Frontal cortex (tissue), 2 donors: ENCODE measurements around a stretch of chr3.

- RAMPAGE, long total RNA: no peak
Measured at GRCh38 chr3:177284369-177284844, 87.1 kb upstream of the TBL1XR1 start.

GRCh38 chr3:177299754-177300712 lies 102.8 kb upstream of the TBL1XR1 start:
- RAMPAGE, long total RNA: no peak

DNA sequence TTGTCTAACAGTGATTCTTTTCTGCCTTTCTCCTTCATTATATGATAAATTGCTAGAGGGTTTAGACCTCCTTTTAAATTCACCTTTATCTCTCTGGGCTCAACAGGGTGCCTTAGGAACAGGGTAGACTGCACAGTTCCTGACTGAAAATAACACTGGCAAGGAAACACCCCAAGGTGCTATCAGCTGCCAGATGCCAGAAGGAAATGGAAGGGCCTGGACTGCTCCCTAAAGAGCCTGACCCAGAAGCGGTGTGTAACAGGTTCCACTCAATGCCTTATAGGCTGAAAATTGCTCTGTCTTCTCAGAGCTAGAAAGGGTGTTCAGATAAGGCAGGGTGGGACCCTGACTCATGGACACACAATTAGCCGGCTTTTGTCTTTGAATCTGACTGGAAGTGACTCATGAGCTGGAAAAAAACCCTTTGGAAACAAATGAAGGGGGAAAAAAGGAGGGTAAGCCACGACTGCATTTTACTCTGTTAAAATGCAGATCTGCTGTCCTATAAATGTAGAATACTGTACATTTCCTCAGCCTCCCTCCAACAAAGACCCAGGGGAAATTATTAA lies 160.1 kb upstream of the TBL1XR1 start:
- RAMPAGE, long total RNA: no peak

GRCh38 chr3:177358980-177359392 lies 161.7 kb upstream of the TBL1XR1 start:
- RAMPAGE, long total RNA: no peak

GRCh38 chr3:177423366-177423898 lies 226.2 kb upstream of the TBL1XR1 start:
- RAMPAGE, long total RNA: no peak

DNA sequence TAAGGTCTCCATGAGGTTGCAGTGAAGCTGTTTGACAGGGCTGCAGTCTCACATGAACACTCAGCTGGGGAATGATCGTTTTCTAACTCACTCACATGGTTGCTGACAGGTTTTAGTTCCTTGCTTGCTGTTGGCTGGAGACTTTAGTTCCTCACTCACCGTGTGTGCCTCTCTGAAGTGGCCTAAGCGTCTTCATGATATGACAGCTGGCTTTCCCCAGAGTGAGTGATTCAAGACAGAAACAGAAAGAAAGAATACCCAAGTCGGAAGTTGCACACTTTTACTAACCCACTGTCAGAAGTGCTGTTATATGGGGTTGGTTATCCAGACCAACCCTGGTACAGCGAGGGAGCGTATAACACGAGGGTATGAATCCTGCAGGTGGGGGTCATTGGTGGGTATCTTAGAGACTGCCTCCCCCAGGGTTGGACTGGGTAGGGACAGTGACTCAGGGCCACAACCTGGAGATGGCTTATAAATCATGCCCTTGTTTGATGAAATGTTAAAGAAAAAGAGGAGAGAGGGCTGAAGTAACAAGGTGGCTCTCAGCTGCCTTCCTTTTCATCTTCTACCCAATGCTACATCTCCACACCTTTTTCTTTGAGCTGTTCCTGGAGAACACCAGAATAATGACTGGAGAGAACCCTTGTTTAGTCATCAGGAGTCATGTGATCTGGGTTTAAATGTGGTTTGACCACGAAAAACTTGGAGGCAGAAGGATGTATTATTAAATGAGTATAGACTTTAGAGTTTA lies 230.0 kb upstream of the TBL1XR1 start:
- RAMPAGE, long total RNA: no peak

GRCh38 chr3:177441637-177442228 lies 244.5 kb upstream of the TBL1XR1 start:
- RAMPAGE, long total RNA: no peak

DNA sequence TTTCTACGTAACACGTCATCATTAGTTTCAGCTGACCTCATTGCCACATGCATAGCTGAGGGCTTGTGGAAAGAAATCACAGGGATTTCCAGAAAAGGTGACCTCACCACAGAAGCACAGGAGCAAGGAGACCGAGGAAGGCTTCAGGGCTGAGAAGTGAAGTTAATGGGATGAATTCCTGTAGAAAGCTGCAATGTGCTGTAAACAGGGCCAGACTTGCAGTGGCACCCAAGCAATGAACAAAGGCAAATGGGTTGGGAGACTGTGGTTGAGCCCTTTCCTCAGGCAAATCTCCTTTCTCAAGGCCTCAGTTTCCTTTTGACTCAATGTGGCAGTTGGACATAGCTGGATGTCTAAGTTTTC lies 252.1 kb upstream of the TBL1XR1 start:
- RAMPAGE, long total RNA: no peak

- RAMPAGE, long total RNA: no peak
Measured at GRCh38 chr3:177816479-177817361, 619.4 kb upstream of the TBL1XR1 start.

GRCh38 chr3:178707808-178708119 lies 171.5 kb downstream of the KCNMB2 start:
- RAMPAGE, long total RNA: no peak

DNA sequence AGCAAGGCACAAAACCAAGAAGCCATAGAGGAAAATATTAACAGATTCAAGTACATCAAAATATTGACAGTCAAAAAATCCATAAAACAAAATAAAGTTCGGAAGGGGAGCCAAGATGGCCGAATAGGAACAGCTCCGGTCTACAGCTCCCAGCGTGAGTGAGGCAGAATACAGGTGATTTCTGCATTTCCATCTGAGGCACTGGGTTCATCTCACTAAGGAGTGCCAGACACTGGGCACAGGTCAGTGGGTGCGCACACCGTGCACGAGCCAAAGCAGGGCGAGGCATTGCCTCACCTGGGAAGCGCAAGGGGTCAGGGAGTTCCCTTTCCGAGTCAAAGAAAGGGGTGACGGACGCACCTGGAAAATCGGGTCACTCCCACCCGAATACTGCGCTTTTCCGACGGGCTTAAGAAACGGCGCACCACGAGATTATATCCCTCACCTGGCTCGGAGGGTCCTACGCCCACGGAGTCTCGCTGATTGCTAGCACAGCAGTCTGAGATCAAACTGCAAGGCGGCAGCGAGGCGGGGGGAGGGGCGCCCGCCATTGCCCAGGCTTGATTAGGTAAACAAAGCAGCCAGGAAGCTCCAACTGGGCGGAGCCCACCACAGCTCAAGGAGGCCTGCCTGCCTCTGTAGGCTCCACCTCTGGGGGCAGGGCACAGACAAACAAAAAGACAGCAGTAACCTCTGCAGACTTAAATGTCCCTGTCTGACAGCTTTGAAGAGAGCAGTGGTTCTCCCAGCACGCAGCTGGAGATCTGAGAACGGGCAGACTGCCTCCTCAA lies 211.6 kb downstream of the ZMAT3 start:
- RAMPAGE, long total RNA: no peak

GRCh38 chr3:179018315-179019066 lies 53.1 kb downstream of the ZMAT3 start:
- RAMPAGE, long total RNA: no peak

DNA sequence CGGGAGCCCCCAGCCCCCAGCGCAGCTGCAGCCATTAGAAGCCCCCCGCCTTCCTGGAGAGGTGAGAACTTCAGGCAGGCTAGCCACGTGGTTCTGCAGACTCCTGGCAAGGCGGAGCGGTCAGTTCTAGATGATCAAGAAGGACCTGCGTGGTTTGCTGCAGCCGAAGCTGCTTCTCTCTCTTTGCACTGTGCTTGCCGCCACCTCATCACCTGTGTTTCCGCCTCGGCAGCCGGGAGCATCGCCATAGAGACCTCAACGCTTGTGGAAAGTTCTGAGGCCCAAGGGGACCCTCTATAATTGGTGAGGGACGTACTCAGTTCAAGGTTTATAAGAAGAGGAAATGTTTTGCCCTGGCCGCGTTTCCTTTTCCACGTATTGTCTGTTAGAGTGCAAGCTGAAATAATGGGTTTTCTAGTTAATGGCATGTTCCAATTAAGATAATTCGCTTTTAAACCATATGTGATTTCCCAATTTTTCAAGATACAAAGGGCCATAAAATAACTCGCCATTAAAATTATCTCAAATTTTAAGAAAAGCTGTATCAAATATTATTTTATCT lies 16.0 kb upstream of the KCNMB3 start:
- RAMPAGE, long total RNA: no peak

- RAMPAGE, long total RNA: no peak
Measured at GRCh38 chr3:179323575-179324177, 845 bp downstream of the ZNF639 start.

DNA sequence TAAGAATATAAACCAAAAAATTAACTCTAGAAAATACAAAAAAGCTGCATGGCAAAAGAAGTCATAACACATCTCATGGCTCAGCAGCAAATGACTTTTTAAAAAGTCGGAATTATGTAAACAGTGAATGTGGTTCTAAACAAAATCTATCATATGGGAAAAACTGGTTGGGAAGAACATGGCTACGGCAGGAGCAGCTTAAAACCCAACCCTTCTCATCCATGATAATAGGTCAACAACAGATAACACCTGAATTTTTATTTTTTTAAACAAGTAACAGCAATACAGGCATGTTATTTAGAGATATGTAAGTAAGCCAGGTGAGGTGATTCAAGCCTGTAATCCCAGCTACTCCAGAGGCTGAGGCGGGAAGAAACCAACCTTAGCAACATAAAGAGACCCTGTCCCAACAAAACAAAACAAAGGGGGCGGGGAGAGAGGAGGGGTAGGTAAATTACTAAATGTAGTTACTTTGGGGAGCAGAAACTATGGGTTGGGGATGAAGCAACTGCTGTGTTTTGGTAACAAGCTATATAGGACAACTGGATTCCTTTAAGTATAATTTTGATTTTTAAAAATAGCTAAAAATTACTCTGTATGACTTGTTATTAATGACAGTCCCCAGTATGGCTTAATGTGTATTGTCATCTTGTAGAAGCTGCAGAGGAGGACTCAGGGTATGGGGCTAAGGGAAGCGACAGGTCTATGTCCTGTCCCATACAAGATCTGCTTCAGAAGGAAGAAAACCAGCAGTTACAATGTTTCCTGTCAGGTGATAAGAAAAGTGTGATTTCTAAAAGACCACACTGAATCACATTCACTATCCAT lies 46.9 kb downstream of the GNB4 start:
- RAMPAGE, long total RNA: no peak

DNA sequence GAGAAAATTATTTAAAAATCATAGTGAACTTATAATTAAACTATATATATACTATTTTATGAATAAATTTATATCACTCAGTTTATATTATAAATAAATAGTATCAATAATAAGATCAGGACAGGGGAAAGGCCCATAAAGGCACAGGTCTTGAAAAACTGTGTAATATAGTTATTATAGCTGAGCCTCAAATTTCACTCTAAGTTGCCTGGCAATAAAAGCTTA lies 31.9 kb upstream of the GNB4 start:
- RAMPAGE, long total RNA: no peak

- RAMPAGE, long total RNA: no peak
Measured at GRCh38 chr3:179681503-179681780, 28.6 kb downstream of the USP13 start.

- RAMPAGE, long total RNA: no peak
Measured at GRCh38 chr3:179708789-179709182, 55.9 kb downstream of the USP13 start.

GRCh38 chr3:181699073-181700184 lies 12.3 kb upstream of the SOX2 start:
- RAMPAGE, long total RNA: no peak

GRCh38 chr3:182498670-182498925 lies 294.7 kb upstream of the ATP11B start:
- RAMPAGE, long total RNA: no peak